ENCODE measurements around a stretch of chr10.

- PRO-cap, 2 experiments: no peak in any of the 2 experiments
These were observed 186.6 kb upstream of the PLXDC2 start for GRCh38 chr10:19629590-19630026.

DNA sequence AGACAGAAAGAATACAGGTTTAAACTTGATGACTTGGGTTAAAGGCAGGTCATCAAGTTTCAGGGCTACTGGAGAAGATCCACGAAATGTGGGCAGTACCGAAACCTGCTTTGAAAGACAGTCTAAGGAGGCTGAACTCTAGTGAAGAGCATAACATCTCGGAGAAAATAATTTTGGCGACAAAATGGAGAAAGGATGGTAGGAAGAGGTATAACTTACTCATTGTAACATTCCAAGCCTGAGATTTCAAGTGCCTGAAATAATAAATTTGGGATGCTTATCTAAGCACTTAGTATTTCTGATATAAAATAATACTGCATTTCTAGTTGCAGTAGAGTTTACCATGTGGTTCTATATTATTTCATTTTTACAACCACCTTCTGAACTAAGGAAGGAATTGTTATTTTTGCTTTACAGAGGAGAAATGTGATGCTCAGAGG lies 26.5 kb upstream of the PLXDC2 start:
- PRO-cap, 2 experiments: no peak in any of the 2 experiments

DNA sequence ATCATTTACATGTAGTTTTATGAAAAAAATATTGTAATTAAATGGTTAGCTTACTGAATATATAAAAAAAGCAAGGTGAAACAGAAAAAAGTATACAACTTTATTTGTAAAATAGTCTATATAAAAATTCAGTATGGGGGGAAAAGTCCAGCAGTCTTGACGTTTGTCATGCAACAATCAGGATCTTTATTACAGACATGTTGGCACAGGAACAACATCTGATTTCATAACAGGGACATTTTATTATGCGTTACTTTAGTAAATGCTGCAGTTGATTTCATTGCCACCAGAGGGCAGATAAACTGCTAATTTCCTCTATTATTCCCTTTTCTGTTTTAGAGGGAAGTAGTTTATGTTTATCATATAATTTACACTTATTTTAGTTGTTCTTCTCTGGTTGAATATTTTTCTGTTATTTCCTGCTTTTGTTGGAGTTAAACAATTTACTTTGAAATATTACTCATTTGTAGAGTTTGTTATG lies 3.2 kb downstream of the PLXDC2 start:
- PRO-cap, 2 experiments: no peak in any of the 2 experiments

DNA sequence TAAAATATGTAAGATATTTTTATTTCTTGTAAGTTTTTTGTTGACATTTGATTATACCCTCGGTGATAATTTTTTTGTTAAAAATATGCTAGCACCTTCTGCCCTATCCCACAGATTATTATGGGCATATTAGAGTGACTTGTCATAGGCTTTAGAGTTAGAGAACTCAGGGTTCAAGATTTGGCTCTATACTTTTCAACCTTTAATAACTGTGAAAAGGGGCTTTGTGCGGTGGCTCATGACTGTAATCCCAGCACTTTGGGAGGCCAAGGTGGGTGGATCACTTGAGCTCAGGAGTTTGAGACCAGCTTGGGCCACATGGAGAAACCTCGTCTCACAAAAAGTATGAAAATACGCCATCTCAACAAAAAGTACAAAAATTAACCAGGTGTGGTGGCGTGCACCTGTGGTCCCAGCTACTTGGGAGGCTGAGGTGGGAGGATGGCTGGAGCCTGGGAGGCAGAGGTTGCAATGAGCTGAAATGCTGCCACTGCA lies 52.7 kb downstream of the PLXDC2 start:
- PRO-cap, 2 experiments: no peak in any of the 2 experiments

GRCh38 chr10:20117948-20118846 lies 302.0 kb downstream of the PLXDC2 start:
- PRO-cap, 2 experiments: no peak in any of the 2 experiments

GRCh38 chr10:20120701-20121613 lies 304.7 kb downstream of the PLXDC2 start:
- PRO-cap, 2 experiments: no peak in any of the 2 experiments

- PRO-cap, 2 experiments: no peak in any of the 2 experiments
These were observed 411.2 kb downstream of the PLXDC2 start for GRCh38 chr10:20226999-20228213.

DNA sequence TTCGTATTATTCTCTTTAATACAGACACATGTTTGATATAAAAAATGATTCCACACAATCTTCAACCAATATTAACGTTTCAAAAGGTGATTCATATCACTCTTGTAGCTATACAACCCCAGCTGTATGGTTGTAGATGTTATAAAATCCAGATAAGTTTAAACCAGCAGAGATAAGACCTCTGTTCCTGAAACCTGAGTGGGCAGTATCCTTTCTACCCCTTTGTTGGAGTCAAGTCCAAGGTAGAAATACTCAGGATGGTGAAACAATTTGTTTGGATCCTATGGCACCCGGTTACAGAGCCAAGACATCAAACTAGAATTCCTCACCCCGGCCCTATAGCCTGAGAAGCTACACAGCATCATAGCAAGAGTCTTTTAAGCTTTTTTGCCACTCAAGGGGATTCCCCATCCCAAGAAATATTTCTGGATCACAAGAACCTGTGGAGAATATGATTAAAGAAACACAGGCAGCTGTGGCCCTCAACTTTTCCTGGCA lies 437.6 kb downstream of the PLXDC2 start:
- PRO-cap, 2 experiments: no peak in any of the 2 experiments

DNA sequence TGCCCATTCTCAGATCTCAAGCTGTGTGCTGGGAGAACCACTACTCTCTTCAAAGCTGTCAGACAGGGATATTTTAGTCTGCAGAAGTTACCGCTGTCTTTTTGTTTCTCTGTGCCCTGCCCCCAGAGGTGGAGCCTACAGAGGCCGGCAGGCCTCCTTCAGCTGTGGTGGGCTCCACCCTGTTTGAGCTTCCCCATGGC lies 432.1 kb downstream of the NEBL start:
- PRO-cap, 2 experiments: no peak in any of the 2 experiments

- PRO-cap, 2 experiments: no peak in any of the 2 experiments
These were observed 341.6 kb downstream of the NEBL start for GRCh38 chr10:20555444-20555932.

GRCh38 chr10:20891406-20891655 lies 5.8 kb downstream of the NEBL start:
- PRO-cap, 2 experiments: no peak in any of the 2 experiments

DNA sequence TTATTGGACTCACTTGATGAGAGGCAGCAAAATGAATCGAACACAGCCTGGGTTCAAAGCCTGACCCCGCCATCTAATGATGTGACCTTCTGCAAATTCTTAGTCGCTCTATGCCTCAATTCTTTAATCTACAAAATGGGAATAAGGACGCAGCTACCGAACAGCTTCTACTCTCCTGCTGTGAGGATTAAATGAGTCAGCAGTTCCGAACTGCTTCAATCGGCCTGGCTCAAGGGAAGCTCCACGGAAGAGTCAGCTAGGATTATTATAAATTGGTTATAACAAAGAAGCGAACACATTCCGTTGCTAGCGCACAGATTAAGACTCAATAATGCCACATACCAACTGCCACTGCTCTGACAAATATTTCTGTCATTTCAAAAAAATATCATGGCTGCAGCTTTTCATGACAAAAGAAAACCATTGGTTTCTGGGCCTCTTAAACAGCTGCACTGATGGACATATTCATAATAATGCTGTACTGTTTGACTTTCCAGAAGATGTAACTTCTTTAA lies 278.1 kb upstream of the NEBL start:
- PRO-cap, 2 experiments: no peak in any of the 2 experiments

GRCh38 chr10:21211464-21211774 lies 314.1 kb downstream of the SKIDA1 start:
- PRO-cap, 2 experiments: no peak in any of the 2 experiments

GRCh38 chr10:21237901-21238326 lies 287.6 kb downstream of the SKIDA1 start:
- PRO-cap, 2 experiments: no peak in any of the 2 experiments

DNA sequence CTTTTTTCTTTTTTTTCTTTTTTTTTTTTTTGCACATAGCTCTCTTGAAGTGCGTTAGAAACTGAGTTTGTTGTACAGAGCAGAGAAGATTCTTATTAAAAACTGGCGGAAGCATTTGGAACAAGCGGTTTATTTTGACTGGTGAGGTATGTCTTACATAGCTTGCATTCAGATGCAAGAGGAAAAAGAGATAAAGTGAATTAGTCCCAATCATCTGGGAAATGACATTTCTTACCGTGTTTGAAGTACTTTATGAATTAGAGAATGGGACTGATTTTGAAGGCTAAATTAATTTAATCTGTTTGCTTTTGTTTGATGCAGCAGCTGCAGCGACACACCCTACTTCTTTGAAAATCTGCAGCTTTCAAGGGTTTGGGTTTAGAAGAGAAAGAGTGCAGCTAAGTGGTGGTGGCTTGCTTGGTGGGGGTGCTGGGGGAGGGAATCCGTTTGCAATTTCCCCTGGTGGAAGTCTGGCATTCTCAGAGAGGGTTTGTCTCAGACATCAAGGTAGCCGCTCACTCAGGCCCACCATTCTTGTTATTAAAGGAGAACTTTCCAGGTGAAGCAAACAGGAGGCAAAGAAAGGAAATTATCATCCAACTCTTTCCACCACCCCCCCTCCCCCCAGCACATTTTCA lies 231.8 kb downstream of the SKIDA1 start:
- PRO-cap, 2 experiments: no peak in any of the 2 experiments

- PRO-cap, 2 experiments: no peak in any of the 2 experiments
These were observed 175.0 kb downstream of the SKIDA1 start for GRCh38 chr10:21350467-21350842.

DNA sequence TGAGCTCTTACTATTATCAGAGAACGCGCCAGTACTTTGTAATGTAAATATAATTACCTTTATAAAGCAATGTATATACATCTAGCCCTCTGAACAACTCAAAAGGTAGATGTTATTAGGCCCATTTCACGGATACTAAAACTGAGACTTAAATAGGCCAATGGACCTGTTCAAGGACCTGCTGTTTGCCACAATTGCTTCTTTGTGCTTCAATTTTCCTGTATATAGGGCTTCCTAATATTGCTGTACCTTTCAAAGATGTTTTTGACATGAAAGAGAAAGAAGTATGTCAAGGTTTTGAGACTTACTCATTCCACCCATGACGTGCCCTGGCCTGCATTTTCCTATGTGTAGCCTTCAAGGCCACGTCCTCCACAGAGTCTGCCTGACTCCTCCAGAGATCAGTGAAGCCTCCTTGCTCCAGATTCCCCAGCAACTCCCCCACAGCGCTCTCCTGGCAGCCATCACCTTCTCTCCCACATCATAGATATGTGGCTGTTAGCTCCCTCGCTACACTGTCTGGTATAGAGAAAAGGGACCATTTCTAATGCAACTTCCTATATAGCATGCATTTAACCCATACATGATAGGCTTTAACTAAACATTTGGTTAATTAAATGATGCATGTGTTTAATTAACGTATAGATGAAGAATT lies 156.5 kb downstream of the SKIDA1 start:
- PRO-cap, 2 experiments: no peak in any of the 2 experiments

GRCh38 chr10:21582368-21582917 lies 48.4 kb downstream of the MLLT10 start:
- PRO-cap, 2 experiments: no peak in any of the 2 experiments

DNA sequence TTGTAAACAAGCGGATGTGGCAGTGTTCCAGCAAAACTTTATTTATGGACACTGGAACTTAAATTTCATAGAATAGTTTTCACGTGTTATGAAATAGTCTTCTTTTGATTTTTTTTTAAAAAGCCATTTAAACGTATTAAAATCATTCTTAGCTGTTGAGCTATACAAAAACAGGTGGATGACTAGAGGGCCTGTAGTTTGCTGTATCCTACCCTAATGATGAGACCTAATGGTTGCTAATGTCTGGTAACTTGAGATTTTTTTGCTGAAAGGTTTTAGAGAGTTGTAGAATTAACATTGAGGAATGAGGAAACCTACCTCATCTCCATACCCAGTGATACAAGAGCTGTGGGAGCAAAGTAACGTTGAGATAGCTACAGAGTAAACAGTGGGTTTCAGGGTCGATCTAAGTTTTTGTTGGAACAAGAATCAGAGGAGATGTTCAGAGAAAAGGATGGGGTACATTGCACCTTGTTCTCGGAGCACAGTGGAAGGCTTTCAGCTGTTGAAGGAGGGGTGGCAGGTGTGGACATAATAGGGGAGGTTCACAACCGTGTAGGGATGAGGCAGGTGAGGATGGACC lies 121.5 kb downstream of the MLLT10 start:
- PRO-cap, 2 experiments: no peak in any of the 2 experiments

DNA sequence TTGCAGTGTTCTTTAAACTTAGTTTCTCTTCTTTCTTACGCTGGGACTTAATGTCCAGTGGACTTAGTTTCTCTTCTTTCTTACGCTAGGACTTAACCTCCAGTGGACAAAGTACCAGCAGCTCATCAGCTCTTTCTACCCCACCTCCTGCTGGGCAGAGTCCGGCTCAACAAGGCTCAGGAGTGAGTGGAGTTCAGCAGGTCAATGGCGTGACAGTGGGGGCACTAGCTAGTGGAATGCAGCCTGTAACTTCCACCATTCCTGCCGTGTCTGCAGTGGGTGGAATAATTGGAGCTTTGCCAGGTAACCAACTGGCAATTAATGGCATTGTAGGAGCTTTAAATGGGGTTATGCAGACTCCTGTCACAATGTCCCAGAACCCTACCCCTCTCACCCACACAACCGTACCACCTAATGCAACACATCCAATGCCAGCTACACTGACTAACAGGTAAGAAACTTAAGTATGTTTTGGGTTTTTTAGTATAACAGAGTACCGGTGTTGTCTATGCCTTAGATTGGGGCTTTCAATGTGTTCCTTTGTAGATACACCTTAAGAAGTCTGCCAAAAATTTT lies 199.7 kb downstream of the MLLT10 start:
- PRO-cap, 2 experiments: no peak in any of the 2 experiments

All from Colon Carcinoma Metastatic in the Lung (tissue), 2 donors.